ENCODE measurements around a stretch of chr20.

GRCh38 chr20:62142001-62142766 lies 1.0 kb downstream of the PSMA7 start:
- RRBS, result 2% methylated on average over 6 of the region's 33 CpGs

DNA sequence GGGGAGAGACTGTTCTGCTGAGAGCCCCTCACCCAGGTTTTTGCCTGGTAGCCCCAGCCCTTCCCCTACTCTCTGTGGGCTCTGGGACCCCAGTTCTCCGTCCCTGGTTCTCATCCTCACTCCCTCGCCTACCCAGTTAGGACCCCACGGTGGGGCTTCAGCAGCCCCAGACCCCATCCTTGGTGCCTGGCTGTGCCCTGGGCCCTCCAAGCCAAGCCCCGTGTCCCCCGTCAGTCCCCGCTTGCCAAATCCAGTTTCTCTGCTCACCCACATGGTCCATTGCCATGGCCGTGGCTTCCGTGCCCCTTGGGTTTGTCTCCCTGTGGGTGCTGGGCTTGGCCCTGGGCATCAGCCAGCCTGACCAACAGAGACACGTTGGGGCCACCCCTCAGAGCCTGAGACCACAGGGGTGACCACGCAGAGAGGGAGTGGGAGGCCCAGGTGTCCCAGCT lies 7.6 kb downstream of the SS18L1 start:
- RRBS, result no CpG with 5 or more reads among the region's 10 CpGs

DNA sequence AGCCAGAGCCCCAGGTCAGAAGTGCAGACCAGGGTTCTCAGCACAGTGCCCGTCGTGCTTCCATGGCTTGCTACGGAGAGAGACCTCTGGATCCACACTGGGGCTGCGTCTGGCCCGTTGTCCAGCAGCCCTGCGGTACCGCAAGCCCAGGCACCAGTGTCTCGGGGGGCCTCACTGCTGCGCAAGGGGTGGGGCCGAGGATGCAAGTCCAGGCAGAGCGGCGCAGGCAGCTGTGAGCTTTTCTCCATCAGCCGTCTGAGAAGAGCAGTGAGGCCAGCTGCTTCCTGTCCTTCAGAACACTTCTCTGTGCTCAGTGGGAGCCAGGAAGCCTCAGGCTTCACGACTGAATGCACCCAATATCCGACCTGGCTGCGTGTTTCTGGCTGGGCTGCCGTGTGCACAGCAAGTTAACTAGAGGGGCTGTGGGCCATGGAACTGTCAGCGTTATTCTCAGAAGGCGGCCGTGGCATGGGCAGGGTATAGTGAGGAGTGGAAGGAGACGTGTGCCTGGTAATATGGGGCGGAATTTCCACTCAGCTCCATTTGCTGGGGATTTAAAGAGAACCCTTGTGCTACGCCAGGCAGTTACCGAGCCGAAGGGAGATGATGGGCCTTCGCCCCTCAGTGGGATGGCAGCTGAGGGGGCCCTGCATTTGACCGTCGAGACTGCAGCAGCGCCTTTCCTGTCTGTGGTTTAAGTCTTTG lies 18.5 kb downstream of the HRH3 start:
- RRBS, result no CpG with 5 or more reads among the region's 29 CpGs

- RRBS, result 77% methylated on average over 7 of the region's 45 CpGs
Observed at GRCh38 chr20:62308245-62309500, 5.9 kb downstream of the ADRM1 start.

DNA sequence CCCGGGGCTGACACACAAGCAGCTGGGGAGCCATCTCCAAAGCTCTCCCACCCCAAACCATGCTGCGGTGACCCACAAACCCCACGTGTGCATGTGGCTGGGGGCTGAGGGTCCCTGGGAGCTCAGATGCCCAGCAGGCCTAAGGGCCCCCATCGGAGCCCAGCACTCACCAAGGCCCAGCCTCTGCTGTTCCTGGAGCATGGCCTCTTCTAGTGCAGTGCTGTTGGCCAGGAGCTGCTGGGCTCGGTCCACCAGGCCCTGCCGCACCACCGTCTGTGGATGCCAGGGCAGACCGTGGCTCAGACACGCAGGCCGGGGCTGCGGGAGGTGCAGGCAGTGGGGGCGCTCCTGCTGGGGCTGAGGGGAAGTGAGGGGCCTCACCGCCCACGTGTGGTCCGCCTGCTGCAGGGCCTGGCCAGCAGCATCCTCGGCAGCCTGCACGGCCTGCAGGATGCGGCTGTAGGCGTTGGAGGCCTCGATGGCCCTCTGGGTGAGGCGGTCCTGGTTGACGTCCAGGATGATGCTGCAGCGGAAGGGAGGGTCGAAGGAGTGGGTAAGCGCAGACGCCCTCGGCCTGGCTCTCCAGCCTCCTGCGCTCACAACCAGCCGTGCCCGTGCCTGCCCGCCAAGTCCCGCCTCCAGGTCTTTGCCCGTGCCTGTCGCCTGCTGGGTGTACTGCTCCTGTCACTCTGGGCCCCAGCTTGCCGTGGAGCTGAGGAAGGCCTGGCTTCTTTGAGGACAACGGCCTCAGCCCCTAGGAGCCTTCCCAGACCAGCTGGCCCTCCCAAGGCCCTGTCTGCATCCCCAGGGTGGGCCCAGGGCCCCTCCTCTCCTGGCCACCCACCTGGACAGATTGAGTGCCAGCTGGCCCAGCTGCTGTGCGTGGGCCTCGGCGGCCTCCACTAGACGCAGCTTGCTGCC lies 14.0 kb downstream of the ADRM1 start:
- RRBS, result no CpG with 5 or more reads among the region's 40 CpGs

GRCh38 chr20:62382328-62382966 lies 4.5 kb upstream of the RPS21 start:
- RRBS, result no CpG with 5 or more reads among the region's 10 CpGs

DNA sequence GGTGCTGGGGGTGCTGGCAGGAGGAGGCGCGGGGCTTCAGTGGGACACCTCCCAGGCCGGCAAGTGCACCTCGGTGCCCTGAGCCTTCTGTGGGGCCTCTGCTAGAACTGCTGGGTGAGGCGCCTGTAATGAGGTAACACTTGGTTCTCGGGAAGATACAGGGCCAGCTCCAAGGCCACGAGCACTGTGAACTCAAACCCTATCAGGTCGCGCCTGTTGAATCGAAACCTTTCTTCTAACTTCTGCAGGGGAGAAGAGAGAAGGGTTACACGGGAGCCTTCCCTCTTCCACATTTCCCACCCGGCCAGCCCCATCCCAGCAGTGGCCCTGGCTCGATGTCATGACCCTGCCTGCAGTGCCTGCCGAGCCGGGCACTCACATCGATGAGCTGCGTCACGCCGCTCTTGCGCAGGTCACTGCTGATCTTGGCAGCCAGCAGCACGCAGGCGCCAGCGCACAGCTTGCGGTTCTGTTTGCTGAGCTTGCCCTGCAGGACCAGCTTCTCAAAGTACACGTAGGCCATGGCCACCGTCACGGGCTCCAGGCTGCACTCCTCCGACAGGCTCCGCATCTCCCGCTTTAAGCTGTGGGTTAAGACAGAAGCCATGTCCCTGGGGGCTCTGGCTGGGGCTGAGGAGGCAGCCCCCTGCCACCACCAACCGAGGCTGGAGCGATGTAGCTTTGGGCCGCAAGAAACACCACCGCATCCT lies 4.1 kb downstream of the RPS21 start:
- RRBS, result 56% methylated on average over 4 of the region's 34 CpGs

GRCh38 chr20:62409507-62410857 lies 2.9 kb upstream of the CABLES2 start:
- RRBS, result 32% methylated on average over 5 of the region's 36 CpGs

DNA sequence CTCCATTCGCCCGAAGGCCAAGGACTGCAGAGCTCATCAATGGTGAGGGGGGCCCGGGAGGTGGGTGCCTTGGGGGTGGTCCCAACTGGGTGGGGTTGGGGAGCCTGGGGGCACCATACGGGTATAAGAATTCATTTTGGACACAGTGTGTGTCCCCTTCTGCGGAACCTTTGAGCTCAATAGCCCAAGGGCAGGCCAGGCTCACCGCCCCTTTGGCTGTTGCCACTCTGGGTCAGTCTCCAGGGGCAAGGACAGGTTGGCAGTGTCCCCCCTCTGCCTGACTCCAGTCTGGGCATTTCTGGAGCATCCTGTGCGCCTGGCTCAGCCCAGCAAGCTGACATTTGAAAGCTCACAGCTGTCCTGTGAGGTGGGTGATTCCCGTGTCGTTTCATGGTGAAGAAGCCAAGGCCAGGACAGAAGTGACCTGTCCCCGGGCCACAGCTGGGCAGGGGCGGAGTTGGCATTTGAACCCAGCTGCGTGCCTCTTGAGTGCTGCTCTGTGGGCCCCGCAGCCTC lies 5.5 kb upstream of the GATA5 start:
- RRBS, result no CpG with 5 or more reads among the region's 13 CpGs

- RRBS, result no CpG with 5 or more reads among the region's 4 CpGs
Observed at GRCh38 chr20:62509659-62510067, 33.9 kb upstream of the GATA5 start.

GRCh38 chr20:62517015-62517492 lies 41.3 kb upstream of the GATA5 start:
- RRBS, result no CpG with 5 or more reads among the region's 19 CpGs

- RRBS, result 2% methylated on average over 16 of the region's 42 CpGs
Observed at GRCh38 chr20:62642799-62643184, 489 bp downstream of the SLCO4A1 start.

DNA sequence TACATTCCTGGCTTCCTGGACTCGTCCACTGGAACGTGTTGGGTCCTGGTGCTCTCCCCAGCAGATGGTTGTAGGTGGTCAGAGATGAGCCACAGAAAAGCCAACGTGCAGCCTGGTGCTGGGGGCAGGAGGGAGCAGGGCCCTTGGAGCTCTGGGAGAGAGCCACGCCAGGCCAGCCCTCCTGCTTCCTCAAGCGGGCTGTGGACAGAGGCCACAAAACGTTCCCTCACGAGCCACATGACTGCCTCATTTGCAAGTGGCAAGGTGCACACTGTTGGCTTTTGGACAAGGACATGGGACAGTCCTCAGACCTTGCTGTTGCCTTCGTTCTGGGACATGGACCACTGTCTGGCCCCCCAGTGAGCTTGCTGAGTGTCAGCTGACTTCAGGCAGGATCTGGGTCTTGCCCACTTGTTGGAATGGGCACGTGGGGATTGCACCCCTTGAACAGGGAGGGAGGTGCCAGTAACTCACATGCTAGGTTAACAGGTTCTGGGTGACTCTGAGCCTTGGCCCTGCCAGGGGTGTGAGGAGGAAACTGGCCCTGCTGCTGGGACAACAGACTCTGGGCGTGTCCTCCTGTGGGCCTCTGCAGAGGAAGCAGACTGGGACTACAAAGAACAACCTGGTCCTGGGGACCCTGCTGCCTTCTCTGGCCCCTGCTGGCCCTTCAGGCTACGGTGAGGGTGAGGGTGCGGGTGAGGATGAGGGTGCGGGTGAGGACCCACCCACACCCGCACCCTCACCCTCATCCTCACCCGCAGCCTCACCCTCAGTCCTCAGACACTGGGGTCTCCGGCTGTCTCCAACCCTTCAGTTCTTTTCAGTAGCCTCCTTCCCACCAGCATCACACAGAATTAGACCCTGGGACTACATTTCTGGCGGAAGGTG lies 2.7 kb downstream of the SLCO4A1 start:
- RRBS, result no CpG with 5 or more reads among the region's 17 CpGs

- RRBS, result 48% methylated on average over 7 of the region's 41 CpGs
Observed at GRCh38 chr20:62674632-62675746, 32.7 kb downstream of the SLCO4A1 start.

- RRBS, result 17% methylated on average over 4 of the region's 23 CpGs
Observed at GRCh38 chr20:62685965-62686607, 22.6 kb upstream of the NTSR1 start.

DNA sequence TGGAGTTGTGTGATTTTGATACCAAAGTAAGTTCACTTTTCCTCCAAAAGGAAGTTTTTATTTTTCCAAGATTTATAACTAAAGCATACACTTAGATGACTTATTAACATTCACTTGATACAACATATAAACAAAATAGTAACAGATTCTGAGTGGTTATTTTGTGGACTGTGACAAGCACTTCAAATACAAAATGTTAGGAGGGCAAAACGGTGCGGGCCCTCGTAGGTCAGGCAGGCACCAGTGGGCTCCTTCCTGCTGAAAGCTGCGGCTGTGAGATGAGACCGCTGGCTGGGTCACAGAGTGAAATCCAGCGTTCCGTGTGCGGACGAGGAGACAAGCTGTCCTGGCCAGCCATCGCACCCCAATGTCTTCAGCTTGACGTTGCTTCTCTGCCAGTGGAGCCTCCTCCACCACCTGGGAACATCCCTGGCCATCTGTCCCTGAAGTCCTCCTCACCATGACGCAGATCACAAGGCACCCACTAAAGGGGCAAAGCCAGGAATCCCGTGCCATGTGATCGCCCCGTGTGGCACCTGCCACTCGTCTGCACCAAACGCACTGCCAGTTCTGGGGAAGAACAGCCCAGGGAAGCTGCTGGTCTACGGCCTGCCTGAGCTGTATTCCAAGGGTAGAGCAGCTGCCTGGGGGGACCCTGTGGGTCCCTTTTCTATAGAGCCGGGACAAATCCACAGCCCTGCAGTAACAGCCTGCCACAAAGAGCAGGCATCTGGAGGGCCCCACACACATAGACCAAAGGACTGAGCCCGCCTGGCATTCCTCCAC lies 3.8 kb upstream of the OGFR start:
- RRBS, result no CpG with 5 or more reads among the region's 20 CpGs

DNA sequence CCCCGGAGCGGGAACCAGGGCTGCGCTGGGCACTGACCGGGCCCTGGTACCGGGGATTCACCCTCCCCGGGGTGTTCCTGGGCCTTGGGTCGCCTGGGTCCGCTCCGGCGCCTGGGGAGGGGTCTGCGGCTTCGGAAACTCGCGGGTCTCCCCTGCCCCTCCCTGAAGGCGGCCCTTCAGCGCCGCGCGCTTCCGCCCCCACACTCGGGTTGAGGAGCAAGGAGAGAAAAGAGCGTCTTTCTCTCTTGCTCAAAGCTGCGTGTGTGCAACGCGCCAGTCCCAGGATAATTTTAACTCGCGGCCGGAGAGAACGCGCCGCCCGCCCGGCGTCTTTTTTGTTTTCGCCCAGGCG lies 334 bp upstream of the COL9A3 start:
- RRBS, result 3% methylated on average over 9 of the region's 36 CpGs

- RRBS, result 97% methylated on average over 6 of the region's 18 CpGs
Observed at GRCh38 chr20:62852679-62853196, 8.9 kb downstream of the TCFL5 start.

- RRBS, result 27% methylated on average over 1 of the region's 13 CpGs
Observed at GRCh38 chr20:62899132-62899673, 27.1 kb downstream of the DIDO1 start.

- RRBS, result no CpG with 5 or more reads among the region's 9 CpGs
Observed at GRCh38 chr20:62901869-62902176, 24.5 kb downstream of the DIDO1 start.